Mesenchymal stem cell of Wharton's jelly (primary cell): ENCODE data around the genes CFAP144 and MPL.

GRCh38 chr1:41875484-41875989 is 43.2 kb downstream of the HIVEP3 start:
- CAGE, long polyA plus RNA: no peak

GRCh38 chr1:42223228-42223940 is 58.8 kb upstream of the GUCA2A start:
- CAGE, long polyA plus RNA: no peak

- CAGE, long polyA plus RNA: no peak
These were observed 1.3 kb downstream of the FOXJ3 start for GRCh38 chr1:42333765-42334142.

- CAGE, long polyA plus RNA: no peak
These were observed 810 bp downstream of the CCDC30 start for GRCh38 chr1:42463590-42464602.

GRCh38 chr1:42682899-42683385 is 724 bp downstream of the YBX1 start:
- CAGE, long polyA plus RNA: no peak

DNA sequence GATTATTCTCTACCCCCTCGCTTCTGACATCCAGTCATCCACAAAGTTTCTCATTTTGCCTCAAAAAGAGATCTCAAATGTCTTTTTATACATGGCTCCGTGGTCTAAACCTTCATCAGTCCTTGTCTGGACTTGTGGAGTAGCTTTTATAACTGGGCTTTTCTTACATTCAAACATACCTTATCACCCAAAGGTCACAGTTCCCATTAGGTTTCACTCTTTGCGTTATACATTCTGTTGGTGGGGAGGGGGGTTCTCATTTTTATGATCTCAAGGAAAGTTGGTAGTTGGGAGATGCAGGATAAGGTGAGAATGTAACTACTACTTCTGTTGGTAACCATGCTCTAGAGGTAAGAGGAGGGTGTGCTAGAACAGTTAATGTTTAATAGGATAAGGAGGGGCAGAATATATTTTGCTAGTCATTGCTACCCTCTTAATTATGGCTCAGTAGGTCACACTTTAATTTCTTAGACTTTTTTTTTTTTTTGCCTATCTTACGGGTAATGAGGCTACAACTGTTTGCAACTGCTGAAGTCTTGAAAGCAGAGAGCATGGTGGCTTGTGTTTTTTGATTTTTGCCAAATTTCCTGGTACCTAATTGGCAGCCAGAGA is 10.7 kb downstream of the YBX1 start:
- CAGE, long polyA plus RNA: no peak

GRCh38 chr1:42717704-42718225 is 22.3 kb downstream of the CLDN19 start:
- CAGE, long polyA plus RNA: no peak

DNA sequence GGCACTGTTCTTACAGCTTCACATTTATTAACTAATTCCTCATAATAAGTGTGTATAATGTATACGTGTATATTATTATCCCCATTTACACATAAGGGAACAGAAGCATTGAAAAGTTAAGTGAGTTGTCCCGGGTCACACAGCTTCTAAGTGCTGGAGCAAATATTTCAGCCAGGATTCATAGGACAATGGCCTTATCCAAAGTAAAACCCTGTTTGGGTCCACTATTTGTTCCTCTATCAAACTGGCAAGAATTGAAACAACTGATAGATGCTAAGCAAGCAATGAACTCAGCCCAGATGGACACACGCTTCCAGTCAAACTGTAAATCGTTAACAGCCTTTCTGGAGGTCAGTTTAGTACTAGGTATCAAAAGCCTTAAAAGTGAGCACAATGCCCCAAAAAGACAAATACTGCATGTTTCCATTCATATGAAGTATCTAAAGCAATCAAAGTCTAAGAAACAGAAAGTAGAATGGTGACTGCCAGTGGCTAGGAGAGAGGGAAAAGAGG is 742 bp upstream of the SVBP start:
- CAGE, long polyA plus RNA: no peak

DNA sequence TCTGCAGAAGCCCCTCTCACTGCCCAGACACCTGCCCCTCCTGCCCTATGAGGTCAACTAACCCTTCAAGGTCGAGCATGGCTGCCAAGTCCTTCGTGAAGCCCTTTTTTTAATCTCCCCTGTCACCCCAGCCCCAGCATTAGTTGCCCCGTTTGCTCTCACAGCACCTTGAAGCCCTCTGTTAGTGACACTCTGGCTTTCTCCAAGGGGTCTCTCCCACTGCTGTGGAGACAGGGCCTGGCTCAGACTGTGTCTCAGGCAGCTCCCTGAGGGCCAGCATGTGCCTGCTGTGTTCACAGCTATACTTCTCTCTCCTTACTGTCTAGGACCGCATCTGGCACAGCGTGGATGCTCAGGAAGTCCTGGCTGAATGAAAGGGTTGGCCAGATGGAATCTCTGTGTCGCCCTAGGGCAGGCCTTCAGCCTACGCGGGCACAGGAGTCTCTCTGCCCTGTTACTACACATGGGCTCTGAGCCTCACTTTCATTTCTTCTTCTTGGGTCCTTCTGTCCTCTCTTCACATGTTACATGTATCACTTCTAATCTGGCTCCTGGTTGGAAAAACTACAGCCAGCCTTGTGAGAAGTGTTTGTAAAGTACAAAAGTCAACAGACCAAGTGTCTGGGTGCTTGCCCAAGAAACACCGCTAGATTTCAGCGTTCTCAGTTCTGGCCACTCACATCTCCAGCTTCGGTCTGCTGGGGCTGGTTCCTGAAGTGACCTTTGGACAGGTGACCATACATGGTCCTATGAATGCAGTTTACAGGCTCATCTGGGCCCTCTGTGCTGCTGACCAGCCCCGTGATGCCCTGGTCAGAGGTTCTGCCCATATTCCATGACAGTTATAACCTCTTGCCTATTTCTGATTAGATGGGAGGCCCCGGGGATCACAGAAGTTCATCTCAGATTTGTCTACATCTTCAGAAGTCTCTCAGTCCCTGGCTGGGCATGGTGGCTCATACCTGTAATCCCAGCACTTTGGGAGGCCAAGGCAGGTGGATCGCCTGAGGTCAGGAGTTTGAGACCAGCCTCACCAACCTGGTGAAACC is 19.6 kb downstream of the SLC2A1 start:
- CAGE, long polyA plus RNA: no peak

GRCh38 chr1:42941636-42942443 is 16.8 kb downstream of the SLC2A1 start:
- CAGE, long polyA plus RNA: no peak

DNA sequence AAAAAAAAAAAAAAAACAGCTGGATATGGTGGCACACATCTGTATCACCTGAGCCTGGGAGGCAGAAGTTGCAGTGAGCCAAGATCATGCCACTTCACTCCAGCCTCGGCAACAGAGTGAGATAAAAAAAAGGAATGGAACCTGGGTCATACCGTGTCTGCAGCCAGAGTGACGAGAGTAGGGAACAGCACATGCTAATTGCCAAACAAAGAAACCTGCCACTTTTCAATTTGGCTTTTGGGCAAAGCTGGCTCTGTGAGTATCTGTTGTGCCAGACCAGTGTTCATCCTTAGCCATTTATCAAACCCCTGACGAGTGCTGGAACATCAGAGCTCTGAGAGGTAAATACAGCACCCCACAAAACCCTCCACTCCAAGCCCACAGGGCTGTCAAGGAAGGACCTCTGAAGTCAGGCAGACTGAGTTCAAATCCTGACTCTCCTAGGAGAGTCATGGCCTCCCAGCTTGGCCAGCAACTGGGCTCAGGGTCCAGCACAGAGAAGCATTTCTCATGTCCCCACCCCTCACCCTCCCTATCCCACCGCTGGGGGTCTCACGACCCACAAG is 11.0 kb downstream of the SLC2A1 start:
- CAGE, long polyA plus RNA: no peak

- CAGE, long polyA plus RNA: no peak
These were observed 77.9 kb upstream of the CFAP144 start for GRCh38 chr1:43069672-43070273.

DNA sequence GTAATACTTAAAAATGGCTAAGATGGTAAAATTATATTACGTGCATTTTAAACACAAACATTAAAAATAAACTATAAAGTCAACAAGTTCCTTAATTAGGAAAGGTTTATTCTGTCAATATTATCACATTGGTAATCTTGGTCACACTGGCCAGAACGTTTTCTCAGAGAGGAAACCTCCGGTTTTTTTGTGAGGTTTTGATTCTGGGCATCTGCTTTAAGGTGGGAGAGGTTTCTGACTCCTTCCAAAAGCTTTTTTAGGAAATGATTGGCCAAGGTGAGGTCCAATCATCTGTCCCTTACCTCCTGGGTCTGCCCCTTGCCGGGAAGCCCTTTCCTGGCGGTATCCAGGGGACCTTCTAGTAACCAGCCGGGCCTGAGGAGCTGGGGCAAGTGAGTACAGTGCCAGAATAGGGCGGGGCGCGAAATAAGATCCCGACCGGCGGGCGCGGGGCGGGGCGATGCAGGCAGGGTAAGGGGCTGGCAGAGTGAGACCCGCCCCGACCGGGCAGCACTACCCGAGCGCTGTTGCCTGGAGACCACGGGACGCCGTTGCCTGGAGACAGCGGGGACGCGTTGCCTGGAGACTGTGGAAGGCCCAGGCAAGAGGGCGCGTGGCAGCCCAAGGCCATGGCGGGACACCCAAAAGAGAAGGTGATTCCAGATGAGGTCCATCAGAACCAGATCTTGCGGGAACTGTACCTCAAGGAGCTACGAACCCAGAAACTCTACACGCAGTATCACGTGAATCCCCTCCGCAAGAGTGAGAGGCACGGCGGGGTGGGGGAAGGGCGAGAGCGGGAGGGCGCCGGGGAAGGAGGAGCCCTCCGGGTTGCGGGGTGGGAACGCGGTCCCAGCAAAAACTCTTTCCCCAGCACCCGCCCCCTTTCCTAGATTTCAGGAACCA is at the start of gene CFAP144:
CFAP144 (plus strand) TSS at position 582 of the 906 bp plus-strand sequence.
- CAGE, long polyA plus RNA: no peak

GRCh38 chr1:43290221-43290900 is 5.0 kb upstream of the C1orf210 start:
- CAGE, long polyA plus RNA: no peak

DNA sequence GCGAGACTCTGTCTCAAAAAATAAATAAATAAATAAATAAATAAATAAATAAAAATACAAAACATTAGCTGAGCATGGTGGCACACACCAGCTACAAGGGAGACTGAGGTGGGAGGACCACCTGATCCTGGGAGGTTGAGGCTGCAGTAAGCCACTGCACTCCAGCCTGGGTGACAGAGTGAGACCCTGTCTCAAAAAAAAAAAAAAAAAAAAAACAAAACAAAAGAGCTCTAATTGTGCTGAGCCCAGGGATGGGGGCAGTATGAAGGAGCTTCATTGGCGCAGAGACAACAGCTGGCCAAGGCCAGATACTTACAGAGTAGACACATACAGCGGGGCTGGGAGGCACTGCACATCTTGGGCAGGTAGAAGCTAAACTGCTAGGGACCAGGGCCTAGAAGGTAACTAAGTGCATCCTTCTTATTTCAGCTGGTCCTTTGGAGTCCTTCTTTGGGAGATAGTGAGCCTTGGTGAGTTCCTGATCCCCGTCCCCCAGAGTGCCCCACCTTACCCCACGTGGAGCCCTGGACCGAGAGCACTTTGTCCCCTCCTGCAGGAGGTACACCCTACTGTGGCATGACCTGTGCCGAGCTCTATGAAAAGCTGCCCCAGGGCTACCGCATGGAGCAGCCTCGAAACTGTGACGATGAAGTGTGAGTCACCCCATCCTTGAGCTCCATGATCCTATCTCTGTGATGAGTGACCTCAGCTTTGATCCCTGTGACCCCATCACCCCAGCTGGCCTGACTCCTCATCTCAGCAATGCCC is 16.6 kb upstream of the MPL start:
- CAGE, long polyA plus RNA: no peak

DNA sequence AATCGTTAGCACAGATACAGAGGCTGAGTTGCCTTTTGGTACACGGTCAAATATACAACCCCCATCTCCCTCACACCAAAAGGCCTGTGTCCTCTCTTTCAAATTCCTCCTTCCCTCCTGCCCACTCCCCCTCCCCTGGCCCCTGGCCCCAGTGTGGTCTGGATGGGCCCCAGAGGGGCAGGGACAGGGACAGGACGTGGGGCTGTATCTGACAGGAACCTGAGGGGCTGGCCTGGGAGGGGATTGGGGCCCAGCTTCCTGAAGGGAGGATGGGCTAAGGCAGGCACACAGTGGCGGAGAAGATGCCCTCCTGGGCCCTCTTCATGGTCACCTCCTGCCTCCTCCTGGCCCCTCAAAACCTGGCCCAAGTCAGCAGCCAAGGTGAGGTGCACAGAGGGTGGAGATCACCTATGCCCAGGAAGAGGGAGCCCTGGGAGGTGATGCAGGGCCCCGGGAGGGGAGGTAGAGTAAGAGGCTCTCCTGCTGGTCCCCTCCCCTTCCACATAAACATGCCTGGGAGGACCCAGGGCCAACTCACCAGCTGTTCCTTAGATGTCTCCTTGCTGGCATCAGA is at the start of gene MPL:
MPL (plus strand) TSS at position 272 of the 574 bp plus-strand sequence.
- CAGE, long polyA plus RNA: no peak

DNA sequence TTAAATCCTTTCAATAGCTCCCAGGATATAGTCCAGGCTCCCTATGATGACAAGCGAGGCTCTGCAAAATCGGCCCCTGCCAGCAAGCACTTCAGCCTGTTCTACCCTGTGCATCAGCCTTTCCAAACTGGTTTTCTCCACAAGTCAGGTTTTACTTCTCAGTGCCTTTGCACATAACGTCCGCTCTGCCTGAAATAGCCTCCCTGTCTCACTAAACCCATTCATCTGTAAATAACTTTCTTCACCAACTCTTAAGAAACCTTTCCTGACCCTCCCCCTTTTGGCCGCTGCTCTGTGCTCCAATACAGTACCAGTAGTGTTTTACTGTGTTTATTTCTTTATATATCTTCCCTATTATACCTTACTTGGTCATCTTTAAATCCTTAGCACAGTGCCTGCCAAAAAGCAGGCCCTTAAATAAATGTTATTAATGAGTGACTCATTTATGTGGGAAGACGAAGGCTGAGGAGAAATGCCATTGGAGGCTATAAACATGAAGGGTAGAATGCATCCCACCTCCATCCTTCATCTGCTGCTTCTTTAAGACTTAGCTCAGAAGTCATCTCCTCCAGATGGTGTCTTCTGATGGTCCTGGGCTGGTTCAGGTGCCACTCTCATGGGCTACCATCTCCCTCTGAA is 8.8 kb upstream of the CDC20 start:
- CAGE, long polyA plus RNA: no peak

GRCh38 chr1:43390075-43390322 is 300 bp downstream of the SZT2 start:
- CAGE, long polyA plus RNA: no peak

GRCh38 chr1:43531206-43532019 is 730 bp downstream of the PTPRF start:
- CAGE, long polyA plus RNA: no peak

DNA sequence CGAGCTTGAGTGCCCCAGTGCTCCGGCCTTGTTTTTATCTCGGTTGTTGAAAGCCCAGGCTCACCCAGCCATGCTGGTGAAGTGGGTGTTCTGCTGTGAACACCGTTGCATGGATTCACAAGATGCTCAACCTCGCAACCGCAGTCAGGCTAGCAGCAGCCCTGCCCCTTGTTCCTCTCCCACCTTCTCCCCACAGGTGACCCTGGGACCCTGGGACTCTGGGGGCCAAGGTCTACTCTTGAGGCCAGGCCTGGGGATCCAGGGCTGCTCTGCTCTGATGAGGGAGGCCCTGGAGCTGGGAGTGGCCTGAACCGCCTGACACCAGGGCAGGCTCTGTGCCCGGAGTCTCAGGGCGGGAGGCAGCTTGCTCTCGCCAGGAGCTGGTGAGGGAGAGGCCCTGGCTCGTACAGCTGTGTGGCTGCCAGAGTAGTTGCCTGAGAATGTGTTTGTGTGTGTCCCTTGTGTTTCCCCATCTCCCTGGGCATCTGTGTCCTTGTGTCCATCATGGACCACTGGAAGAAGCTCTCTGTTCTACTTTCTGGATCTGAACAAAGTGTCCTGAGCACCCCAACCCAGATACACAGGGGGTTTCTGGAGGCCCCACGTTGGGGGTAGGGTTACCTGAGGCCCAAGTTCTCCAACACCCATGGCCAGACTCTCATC is 11.3 kb downstream of the PTPRF start:
- CAGE, long polyA plus RNA: no peak